ENCODE measurements around a stretch of chr9.

DNA sequence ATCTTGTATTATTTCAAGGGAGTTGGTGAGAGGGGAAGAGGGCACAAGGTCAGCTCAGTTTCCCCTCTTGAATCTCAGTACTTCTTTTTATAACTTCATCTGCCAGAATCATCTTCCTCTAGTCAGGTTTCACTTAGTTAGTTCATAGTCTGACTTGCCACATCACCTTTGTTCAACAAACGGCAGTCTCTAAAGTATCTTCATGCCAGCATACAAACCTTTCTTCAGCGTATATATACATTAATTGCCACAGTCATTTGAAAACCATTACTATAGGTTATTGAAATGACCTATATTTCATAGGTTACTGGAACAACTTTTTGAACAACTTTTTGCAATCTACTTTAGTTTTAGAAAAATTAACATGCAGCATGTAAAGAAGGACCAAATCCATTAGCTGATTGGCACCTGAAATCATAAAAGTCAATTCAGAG lies 1.5 kb downstream of the ECM2 start:
- PRO-cap = no peak

GRCh38 chr9:92612882-92613209 lies 57.1 kb downstream of the IPPK start:
- PRO-cap = no peak

DNA sequence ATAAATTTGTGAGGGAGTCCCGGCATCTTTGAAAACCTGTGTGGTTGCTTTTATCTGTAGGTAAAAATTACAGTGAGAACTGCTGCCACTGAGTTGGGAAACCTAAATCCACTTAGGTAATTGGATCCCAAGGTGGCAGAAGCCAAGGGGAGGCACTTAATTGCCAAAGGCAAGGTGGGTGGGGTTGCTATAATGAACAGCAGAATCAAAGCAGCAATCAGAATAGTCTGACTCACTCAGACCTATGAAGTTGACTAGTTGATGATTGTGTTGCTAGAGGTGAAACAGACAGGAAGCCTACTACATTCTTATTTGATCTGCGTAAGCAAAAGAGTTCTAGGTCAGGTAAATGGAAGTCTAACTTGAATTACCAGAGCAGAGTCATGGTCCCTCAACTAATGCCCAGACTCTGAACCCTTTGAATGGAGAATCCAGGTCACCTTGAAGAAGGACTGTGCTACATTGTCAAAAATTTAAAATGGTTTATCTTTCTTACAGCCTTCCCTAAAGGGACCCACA lies 17.3 kb upstream of the BICD2 start:
- PRO-cap = no peak

- PRO-cap = no peak
These were observed 40.7 kb downstream of the ZNF484 start for GRCh38 chr9:92837072-92837573.

GRCh38 chr9:92961833-92962322 lies 14.6 kb downstream of the FGD3 start:
- PRO-cap = no peak

DNA sequence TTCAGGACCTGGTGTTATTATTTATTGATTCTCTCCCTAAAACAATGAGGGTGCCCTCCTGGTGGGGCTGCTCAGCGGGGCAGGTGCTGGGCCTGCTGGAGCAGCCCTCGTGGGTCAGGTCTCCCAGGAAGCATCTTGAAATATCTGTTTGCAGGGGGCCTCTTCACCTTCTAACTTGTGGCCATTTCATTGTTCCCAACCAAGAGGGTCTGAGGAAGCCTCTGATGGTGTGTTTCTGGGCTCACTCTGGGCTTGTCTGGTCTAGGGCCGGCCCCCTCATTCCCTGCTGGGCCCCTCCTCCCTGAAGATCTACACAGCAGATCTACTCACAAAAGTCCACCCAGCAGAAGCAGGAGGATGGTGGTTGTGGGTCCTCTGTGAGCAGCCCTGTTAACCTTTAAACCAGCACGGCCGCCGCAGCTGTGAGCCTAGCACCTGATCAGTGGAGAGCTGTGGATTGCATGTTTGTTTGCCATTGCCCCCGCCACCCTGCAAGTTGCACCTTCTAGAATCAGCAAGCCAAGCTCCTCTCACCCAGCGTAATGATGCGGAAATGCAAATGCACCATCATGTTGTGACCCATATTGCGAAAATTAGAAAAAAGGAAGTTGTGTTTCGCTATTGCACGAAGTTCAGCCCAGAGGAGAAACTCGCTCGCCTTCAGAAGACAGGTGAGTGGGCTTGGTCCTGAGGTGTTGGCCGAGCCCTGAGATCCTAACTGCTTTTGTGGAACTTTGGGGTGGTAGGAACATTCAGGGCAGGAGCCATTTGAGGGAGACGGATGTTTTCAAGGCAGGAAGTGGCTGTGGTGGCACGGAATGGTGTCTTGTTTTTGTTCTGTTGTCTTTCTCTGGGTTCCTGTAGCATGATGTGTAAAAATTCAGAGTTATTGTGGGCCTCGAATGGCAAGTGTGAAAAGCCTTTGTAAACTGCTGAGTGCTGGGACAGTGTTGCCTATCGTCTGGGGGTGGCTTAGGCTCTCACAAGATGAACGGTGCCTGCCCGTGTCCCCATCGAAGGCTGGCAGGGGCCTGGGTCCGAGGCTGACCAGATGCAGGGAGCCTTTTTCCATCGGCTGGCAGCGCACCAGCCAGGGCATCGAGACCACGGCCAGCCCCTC lies 16.7 kb downstream of the FGD3 start:
- PRO-cap = no peak

GRCh38 chr9:93003263-93004592 lies 54.8 kb upstream of the SUSD3 start:
- PRO-cap = no peak

DNA sequence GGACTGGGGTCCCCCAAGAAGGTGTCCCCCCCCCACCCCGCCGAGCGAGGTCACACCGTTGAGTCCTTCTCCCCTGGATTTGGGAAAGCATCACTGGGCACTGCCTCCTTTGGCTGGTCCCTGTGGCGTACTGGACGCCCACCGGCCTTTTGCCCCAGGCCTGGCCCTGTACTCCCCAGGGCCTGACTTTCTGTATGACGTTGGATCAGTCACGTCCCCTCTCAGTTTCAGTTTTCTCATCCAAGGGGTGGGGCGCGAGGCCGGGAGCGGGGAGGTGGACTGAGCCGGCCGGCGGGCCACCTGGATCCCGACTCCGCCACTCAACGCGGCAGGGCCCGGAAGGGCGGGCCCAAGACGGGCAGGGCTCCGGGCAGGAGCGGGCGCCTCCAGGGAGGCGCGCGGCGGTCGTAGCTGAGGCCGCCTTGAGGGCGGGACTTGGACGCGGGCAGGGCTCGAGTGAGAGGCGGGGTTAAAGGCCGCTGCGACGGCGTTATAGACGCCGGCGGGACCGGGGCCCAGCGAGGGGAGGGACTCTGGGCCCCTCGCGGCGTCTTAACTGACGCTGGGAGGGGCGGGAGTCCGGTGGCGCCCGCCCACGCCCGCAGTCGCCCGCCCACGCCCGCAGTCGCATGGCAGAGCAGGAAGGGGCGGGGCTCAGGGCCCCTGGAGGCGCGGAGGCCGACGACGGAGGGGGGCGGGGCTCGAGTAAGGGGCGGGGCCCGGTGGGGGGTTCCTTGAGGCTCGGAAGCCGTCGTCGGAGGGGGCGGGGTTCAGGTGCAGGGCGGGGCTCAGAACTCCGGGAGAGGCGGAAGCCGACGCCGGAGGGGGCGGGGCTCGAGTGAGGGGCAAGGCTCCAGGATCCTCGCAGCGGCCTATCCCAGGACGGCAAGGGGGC lies 601 bp upstream of the CARD19 start:
- PRO-cap = bidirectional peak, plus-strand start at position 331 of the sequence, minus-strand start at position 315 of the sequence; unidirectional peak, minus-strand start at position 554 of the sequence

DNA sequence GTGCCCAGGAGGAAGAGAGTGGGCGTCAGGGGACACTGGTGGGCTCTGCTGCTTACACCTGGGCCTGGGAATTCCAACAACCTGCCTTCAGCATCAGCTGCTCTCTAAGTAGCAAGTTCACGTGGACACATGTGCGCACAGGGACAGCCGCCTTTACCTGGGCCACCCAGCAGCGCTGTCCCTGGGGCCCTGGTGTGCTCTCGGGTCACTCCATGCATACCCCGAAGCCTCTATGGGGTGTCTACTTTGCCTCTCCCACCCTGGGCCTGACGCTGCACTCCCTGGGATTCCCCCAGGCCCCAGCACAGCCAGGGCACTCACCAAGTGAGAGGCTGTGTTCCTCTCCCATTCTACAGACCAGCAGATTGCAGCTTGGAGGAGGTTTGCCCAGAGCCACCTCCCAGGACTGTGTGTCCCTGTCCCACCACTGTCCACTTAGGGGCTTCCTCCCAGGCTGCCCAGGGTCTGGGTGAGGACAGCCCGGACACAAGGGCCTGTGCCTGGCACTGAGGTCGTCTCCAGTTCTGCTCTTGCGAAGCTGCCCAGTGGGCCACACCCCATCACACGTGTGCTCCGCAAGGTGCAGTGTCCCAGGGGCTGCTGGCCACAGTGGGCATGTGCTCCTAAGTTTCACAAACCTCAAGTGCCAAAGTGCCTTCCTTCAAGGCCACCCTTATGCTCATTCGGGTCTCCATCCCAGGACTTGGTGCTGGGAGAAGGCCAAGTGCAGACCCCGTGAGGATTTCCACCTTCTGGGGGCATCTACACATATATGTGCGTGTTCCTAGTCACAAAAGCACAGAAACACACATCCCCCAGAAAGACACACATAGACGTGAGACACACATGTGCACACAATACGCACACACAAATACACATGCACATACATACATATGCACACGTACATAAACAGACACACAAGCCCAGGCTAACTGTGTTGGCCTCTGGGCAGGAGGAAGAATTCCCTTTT lies 5.8 kb downstream of the NINJ1 start:
- PRO-cap = no peak

- PRO-cap = no peak
These were observed 3.0 kb downstream of the WNK2 start for GRCh38 chr9:93186897-93187450.

GRCh38 chr9:93193424-93193757 lies 9.5 kb downstream of the WNK2 start:
- PRO-cap = no peak

GRCh38 chr9:93469012-93469748 lies 15.8 kb upstream of the FAM120AOS start:
- PRO-cap = unidirectional peak, minus-strand start at chr9:93469321

DNA sequence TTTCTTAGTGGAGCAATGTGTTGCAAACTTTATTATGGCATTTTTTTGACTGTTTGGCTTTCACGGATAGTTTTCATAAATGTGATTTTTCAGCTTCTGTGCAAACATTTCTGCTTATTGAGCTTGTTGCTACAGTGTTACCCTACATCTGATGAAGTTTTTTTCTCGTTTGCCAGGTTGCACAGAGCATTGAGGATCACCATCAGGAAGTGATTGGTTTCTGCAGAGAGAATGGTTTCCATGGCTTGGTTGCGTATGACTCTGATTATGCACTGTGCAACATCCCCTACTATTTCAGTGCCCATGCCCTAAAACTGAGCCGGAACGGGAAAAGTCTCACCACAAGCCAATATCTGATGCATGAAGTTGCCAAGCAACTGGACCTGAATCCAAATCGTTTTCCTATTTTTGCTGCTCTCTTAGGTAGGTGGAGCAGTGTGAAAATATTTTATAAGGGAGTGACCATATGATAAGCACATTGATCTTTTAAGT lies 17.6 kb upstream of the FAM120AOS start:
- PRO-cap = no peak

- PRO-cap = no peak
These were observed 56.6 kb upstream of the FAM120AOS start for GRCh38 chr9:93510025-93510393.

- PRO-cap = no peak
These were observed 58.9 kb upstream of the FAM120AOS start for GRCh38 chr9:93512042-93512841.

- PRO-cap = no peak
These were observed 12.0 kb upstream of the PHF2 start for GRCh38 chr9:93564009-93565184.

GRCh38 chr9:93566283-93566904 lies 10.0 kb upstream of the PHF2 start:
- PRO-cap = bidirectional peak, plus-strand start at chr9:93566768, minus-strand start at chr9:93566607

DNA sequence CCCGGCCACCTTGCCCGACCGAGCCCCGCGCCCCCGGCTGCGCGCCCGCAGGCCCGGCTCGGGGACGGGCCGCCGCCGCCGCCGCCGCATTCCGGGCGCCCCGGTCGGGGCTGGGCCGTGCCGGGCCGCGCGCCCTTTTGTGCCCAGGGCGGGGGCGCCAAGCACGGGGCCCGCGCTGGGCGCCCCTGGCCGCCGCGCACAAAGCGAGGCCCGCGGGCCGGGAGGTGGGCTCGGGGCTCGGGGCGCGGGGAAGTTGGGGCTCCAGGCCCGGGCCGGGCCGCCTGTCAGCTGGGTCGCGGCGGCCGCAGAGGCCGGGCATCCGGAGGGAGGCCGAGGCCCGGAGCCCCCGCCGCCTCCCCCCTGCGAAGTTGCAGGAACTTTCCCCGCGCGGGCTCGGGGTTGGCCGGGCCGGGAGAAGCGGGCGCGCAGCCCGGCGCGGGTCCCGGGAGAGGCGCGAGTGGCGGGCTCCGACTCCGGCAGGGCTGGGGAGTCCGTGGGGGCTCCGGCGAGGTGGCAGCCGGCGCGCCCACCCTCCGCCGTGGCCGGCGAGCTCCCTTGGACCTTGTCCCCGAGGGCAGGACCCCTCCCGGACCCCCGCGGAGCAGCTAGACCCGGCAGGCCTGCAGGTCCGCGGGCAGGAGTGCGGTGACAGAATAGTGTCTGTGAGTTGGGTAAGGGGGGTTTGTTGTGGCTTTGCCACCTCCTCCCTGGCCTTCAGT lies 685 bp downstream of the PHF2 start:
- PRO-cap = bidirectional peak, plus-strand start at position 399 of the sequence, minus-strand start at position 370 of the sequence

DNA sequence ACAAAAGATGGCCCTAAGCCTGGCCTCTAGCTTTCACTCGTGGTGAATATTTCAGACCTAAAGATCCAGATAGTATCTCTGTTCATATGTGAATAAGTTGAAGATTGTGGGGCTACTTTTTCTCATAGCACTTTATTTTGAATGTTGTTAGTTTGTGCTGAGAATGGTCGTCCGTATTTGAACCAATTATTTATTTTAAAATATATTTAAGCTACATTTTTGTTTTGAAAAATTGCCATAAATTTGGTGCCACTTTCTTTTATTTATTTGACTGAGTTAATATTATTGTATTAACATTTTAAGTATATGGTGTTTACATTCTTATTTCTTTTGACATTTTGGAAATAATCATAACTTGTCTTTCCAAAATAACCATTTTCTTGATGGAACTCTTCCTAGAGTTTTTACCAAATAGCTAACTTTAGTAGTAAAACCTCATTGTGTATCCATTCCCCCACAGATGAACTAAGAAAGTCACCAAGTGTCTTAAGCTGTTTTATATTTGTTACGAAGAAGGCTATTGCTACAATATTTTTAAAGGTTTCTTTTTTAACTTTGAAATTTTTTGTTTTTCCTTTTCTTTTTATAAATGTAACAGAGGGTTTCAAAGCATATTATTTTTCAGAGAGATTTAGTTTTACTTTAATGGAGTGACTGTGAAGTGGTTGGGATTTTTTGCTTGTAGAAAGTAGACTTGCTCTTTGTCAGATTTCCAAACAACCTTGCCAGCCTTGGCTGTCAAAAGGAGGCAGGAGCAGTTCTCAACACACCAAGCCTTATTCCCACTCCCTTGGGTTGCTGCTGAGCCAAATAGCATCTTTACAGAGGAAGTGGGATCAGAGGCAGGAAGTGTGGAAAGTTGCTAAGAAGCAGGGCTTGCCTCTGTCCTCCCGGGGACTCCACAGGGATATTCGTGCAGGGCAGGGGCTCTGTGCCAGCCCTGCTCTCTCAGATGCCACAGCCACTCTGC lies 23.9 kb downstream of the PTPDC1 start:
- PRO-cap = no peak

DNA sequence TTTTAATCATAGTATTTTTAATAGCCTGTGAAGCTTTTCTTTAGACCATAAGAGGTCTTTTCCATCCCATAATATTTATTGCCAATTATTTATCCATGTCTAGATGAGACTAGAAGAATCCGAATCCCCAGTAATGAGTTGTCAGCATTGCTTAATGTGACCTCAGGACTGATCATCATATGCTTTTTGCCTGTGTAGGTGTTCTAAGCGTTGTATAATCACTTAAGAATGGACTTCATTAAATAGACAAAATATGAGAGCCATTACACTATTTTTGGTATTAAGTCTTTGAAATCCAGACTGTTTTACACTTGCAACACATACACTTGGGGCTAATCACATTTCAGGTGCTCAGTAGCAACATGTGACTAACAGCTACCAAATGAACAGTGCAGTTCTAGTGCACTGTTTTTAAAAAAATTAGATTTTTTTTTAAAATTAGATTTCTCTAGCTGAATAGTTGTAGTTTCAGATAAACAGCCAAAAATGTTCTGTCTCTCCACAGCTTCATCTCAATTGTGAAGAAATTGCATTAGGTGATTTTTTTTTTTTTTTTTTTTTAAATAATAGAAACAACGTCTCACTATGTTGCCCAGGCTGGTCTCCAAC lies 84.5 kb downstream of the PTPDC1 start:
- PRO-cap = no peak